Sciatic nerve (tissue), 1 donor: ENCODE measurements around the genes CDH6 and PDZD2.

DNA sequence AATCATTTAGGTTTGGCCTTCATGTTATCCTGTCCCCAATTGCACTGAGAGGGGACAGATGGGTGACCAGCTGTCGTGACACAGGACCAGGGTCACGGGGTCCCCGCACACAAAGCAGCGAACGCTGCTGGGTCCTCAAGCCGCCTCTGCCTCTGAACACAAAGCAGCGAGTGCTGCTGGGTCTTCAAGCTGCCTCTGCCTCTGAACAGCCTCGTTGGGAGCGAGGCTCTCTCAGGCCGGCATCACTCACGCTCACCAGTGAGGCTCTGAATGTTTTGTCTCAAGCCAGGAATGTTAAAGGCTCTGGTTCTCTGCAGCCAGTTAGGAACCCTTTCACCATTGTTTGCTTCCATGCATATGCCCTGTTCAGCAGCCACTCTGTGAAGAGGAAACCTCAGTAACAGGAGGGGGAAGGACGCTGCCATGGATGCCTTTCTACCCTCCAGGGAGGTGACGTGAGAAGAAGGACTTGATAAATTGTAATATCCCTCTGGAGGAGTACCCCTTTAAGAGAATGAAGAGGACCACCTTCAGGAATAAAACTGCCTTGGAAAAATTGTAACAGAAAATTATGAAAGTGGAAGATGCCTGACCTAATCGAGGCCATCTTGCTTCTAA is 76.5 kb downstream of the H3Y2 start:
- PRO-cap, result no peak

GRCh38 chr5:20469067-20469345 is 481.0 kb upstream of the CDH18 start:
- PRO-cap, result no peak

GRCh38 chr5:21058257-21058688 is 1070.3 kb upstream of the CDH18 start:
- PRO-cap, result no peak

DNA sequence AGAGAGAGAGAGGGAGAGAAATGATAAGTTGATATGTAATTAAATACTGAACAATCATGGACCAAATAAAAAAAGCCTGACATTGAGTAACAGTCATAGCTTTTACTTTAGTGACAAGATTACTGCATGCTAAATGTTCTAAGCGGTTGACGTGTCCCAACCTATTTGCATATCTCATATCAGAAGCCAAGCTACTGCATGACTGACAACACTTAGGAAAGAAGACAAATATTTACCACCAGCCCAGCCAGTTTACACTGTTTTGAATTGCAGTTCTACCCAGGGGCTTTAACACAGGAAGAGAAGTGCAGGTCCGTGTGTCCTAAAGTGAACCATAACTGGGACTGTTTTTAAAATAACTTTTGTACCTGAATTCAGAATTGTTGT is 219.8 kb downstream of the PRDM9 start:
- PRO-cap, result no peak

- PRO-cap, result no peak
Observed at GRCh38 chr5:25083373-25083760, 438.6 kb upstream of the CDH10 start.

DNA sequence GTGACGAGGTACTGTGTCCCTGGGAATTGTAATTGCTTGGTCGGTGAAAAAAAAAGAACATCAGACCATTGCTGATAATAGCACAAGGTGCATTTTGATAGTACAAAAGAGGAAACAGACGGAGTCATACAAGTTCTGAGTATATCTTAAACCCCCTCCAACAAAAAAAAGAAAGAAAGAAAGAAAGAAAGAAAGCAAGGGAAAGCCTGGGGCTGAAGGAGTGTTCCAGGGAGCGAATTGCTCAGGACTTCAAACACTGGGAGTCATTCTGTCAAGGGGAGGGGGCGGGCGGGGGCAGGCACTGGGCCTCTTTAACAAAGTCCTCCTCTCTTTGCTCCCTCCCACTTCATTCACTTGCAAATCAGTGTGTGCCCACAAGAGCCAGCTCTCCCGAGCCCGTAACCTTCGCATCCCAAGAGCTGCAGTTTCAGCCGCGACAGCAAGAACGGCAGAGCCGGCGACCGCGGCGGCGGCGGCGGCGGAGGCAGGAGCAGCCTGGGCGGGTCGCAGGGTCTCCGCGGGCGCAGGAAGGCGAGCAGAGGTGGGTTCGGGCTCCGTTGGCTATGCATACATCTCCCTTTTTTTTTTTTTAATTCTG is at the start of gene CDH6:
TSS of gene CDH6 (plus strand) at position 341 of the 598 bp plus-strand sequence.
- PRO-cap, result unidirectional peak, plus-strand start at position 451 of the sequence

DNA sequence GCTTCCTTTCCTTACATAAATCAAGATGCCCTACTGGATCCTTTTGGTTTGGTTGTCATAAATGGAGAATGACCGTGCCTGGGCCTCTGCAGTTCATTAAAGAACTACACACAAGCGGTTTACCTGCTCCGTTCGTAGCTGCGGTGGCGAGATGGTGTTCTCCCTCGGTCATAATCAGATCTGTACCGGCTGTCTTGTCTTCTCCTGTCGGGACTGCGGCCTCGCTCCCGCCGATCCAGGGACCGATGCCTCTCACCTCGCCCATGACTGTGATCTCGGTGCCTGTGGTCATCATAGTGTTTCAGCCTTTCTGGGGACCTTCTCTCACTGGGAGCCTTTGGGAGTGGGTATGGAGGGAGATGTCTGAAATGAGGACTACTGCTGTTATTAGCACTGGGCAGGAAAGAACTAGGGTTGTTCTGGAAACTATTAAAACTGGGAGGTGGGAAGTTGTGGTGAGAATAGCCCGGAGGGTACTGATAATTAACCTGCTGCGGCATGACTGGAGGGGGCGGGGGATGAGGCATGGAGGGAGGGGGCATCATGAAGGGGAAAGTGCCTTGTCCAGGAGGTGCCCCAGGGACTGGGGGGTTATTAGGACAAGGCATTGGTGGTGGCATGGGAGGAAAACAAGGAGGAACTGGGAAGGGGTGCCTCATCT is 5.8 kb downstream of the DROSHA start:
- PRO-cap, result no peak

GRCh38 chr5:31638765-31640041 is at the start of gene PDZD2:
Gene PDZD2 (plus strand): TSS chr5:31639131.
- PRO-cap, result bidirectional peak, plus-strand start at chr5:31639131, minus-strand start at chr5:31638942

DNA sequence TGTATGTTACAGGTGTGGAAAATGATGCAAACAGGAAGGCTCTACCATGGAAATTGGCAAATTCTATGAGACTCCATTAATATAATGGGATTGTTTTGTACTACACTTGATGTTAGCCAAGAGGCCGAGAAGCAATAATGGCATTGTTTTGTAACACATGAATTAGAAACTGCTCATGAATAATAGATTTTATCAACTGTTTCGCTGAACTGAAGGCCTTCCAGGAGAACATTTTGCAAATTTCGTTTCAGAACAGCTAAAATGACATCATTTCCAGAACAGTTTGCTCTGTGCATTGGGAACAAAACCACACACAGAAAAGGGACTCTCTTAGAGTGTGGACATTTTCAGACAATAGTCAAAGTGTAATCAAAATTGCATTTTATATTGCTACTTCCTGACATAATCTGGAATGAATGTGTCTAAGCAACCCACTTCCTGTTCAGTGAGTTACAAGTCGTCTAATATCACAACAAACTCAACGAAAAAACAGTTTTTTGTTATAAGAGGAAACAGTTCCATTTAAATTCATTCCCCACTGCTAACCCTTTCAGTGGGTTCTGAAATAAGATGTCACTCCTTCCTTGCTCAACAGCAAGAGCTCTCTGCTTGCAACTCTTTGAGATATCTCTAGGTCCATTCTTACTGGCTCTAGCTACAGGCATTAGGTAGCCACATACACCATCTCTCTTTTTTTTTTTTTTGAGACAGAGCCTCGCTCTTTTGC is 141.0 kb downstream of the GOLPH3 start:
- PRO-cap, result no peak

- PRO-cap, result unidirectional peak, plus-strand start at chr5:32098508
Observed at GRCh38 chr5:32098192-32099008, 75.7 kb downstream of the GOLPH3 start.

DNA sequence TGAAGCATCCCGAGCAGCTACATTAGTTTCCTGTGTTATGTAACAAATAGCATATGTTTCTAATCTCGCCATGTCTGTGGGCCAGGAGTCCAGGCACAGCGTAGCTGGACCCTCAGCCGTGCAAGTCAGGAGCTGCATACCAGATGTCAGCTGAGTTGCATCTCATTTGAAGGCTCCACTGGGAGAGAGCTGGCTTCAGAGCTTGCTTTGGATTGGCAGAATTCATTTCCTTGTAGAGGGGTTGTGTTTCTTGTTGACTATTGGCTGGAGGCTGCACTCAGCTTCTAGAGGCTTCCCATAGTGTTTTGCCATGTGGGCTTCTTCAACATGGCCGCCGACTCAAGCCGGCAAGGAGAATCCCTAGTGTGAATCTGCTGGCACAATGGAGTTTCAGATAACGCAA is 16.1 kb upstream of the GOLPH3 start:
- PRO-cap, result no peak

DNA sequence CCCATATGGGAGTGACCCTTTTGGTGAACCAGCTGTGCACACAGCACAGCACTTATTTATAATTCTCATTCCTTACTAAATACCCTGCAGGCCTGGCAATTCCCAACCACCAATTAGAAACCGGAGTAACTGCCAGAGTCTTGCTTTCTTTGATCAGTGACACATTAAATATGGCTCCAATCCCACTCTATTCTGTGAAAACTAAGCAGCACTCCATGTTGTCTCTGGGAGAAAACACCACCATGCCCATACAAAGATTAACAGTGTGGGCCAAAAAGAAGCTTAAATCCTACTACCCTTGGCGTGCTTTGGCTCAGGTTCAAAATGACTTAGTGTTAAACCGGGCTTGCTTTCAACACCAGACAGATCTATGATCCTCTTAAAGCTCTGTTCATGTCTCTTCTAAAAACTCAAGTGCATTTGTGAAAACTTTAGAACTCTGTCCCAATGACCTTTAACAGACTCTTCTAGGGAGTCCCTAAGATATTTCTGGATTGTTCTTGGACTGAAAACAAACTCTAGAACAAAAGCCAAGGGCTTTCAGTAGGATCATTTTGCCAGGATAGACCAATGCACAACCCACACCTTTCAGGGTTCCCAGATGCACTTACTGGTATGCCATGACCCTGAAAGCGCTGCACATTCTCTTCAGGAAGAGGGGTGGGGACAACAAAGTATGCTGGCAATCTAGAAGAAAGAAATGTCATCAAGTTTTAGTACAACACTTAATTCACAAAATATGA is 57.5 kb downstream of the MTMR12 start:
- PRO-cap, result no peak

- PRO-cap, result no peak
Observed at GRCh38 chr5:32290923-32291655, 21.6 kb downstream of the MTMR12 start.

DNA sequence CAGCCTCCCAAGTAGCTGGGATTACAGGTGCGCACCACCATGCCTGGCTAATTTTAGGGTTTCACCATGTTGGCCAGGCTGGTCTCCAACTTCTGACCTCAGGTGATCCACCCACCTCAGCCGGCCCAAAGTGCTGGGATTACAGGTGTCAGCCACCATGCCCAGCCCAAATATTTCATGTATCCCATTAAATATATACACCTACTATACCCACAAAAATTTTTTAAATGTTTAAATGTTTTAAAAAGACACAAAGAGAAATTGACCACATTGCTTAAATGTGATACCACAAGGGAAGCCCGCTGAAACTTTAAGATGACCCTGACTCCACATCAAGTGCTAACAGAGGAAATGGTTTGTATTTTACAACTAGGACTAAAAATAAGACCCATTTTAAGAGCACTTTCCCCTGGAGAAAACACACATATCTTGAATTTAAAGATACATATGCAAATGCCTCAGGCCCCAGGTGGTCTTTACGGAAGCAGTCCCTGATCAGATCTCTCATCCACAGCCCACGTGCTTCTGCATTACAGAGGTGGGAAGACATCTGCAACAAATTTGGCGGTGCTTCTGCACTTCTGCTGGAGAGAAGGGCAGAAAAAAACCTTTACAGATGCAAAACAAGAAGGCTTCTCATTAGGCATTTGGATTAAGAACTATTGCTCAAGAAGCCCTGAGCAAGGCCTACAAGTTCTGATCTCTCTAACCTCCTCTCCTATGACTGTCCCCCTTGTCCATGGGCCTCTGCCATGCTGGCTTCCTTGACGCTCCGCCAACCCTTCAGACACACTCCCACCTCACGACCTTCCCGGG is 1.5 kb downstream of the MTMR12 start:
- PRO-cap, result no peak

DNA sequence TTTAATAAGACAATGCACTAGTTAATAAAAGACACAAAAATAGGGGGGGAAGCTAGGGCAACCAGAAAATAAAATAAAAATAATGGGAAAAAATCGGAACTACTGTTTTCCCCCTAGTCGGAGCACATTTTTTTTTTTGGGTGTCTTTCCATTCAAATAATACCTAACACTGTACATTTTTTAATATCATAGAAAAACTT is 42.6 kb upstream of the MTMR12 start:
- PRO-cap, result no peak

DNA sequence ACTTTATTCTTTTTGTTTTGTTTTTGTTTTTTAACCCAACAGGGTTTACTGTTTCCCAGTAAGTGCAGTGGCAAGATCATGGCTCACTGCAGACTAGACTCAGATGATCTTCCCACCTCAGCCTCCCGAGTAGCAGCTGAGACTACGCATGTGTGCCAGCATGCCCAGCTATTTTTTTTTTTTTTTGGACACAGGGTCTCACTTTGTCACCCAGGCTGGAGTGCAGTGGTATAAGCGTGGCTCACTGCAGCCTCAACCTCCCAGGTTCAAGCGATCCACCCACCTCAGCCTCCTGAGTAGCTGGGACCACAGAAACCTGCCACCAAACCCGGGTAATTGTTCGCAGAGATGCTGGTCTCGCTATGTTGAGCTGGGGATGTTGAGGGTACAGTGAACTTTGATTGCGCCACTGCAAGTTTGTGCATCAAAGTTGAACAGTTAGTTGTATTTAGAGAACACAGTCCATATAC is 12.7 kb downstream of the ZFR start:
- PRO-cap, result no peak

DNA sequence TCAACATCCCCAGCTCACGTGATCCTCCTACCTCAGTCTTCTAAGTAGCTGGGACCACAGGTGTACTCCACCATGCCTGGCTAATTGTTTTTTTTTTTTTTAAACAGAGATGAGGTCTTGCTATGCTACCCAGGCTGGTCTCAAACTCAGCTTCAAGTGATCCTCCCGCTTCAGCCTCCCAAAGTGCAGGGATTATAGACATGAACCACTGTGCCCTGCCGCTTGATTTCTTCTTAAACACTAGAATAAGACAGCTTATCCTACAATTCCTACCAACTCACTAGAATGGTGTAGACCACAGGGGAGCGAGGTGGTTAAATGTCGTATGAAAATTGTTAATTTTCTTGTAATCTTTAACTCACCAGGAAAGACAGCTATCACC is 11.7 kb downstream of the ZFR start:
- PRO-cap, result no peak

- PRO-cap, result no peak
Observed at GRCh38 chr5:32593243-32593732, 7.9 kb downstream of the SUB1 start.

DNA sequence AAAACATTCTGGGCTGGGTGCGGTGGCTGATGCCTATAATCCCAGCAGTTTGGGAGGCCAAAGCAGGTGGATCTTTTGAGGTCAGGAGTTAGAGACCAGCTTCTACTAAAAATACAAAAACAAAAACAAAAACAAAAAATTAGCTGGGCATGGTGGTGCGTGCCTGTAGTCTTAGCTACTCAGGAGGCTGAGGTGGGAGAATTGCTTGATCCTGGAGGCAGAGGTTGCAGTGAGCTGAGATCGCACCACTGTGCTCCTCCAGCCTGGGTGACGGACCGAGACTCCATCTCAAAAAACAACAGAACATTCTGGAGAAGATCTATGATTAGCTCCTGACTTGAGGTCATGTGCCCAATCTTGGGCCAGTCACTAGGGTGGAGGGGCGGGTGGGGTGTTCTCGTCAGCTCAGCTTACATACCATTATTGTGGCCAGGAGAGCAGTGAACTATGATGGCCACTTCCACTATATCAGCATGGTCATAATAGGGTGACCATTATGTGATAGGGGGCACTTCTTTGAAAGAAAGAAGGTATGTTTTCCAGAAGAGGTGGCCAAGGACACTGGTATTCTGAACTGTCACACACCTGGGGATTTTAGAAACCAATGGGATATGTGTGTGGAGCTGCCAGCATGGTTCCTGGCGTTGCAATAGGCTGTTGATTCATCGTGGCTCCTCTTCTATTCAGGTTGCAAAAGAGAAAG is 45.1 kb downstream of the SUB1 start:
- PRO-cap, result no peak

- PRO-cap, result no peak
Observed at GRCh38 chr5:33049110-33049691, 338.1 kb downstream of the NPR3 start.